Pericardium fibroblast (primary cell): ENCODE data around the gene ARHGEF7.

DNA sequence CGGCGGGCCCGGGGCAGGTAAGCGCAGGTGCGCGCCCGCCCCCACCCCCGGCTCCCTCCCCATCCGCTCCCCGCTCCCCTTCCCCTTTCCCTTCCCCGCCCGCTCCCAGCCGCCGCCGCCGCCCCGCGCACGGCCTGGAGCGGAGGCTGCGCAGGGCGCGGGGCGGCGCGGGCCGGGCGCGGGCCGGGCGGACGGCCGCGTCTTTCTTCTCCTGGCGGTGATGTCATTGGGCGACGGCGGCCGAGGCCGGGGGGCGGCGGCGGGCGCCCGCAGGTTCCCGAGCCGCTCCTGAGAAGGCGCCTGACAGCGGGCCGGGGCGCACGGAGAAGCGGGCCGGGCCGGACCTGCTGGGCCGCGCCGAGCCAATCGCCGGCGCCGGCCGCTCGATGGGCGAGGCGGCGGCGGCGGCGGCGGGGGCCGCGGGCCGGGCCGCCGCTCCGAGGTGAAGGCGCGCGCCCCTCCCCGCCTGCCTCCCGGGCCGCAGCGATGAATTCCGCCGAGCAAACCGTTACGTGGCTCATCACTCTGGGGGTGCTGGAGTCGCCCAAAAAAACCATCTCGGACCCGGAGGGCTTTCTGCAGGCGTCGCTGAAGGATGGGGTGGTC lies at the start of gene ARHGEF7:
Gene ARHGEF7, plus strand, starts transcription at position 270 of the 606 bp plus-strand sequence.
- RAMPAGE, long total RNA = no peak

DNA sequence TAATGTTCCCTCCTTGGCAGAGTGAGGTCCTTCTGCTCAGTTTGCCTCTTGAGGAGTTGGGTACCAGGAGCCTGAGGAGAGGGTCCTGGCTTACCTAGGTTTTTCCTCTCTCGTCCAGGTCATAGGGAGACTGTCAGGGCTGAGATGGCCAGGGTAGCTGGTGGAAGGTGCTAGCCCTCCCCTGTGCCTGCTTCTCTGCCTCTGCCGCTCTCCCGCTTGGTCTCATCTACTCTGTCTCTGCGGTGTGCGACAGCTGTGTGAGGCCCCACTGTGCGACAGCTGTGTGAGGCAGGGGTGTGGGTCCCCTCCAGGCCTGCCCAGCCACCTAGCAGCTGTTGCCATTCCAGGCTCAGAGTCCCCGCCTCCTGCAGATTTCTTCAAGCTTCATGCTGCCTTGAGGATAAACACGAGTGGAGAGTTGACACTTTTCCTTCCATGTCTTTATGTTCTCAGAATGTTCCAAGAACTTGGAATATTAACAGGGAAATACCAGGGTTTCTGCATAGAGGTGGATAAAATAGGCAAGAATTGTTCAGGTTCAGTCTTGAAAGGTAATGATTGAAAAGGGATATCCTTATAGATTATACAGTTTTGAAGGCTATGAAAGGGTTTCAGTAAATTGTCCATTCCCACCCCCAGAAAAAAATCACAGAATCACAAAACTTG lies 53.1 kb downstream of the ARHGEF7 start:
- RAMPAGE, long total RNA = no peak

DNA sequence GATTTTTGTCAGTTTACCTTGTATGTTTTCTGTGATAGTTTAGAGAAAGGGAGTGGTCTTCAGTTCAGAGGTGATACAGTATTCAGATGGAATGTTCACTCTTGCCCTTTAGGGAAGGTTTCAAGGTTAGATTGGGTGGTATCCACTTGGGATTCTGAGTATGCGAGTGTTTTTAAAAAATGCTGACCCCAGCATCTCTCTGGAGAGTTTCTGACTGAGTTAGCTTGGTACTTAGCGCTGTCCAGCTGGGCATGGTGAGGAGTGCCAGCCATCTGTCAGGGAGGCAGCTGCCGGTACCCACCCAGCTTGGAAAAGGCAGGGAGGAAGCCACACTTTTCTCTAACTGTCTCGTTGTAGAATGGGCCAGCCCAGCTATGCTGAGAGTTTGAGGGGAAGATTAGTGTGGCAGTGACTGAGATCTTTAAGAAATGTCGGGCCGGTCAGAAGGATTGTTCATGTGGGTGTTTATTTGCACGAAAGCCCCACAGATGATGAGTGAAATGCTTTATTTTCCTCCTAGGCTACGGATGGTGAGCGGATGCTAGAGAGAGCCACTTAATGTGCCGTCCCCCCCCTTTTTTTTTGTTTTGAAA lies 63.4 kb downstream of the ARHGEF7 start:
- RAMPAGE, long total RNA = no peak

GRCh38 chr13:111209543-111209977 lies 94.5 kb downstream of the ARHGEF7 start:
- RAMPAGE, long total RNA = no peak

DNA sequence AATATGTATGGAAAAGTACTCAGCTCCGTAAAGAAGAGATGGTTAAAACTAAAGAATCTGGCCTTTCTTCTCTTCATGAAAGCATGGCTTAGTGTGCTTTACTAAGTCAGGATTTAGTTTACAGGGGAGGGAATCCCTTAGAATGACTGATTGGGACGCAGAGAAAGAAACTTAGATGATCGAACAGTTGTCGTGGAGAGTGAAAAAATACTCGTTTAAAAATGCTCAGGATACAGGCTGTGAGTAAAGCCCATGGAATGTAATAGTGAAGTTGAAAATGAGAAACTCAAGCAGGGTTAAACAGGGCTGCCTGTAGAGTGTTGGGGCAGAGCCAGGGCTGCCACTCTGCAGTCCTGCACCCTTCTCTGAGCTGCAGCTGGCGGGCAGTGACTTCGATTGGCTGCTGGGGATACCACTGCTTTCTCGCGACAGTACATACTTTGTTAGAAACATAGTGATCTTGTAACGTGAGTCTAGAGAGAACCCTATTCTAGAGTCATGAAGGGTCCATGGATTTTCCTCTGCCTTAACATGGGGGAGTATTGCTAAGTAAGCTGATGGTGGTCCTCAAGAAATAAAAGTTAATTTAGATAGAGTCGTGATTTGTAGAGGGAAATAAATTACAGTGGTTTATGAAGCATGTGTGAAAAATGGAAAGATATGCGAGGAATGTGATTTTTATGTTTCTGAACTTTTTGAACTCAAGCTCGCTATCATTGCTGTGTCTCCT lies 95.4 kb downstream of the ARHGEF7 start:
- RAMPAGE, long total RNA = no peak

- RAMPAGE, long total RNA = no peak
These were observed 232.6 kb downstream of the TEX29 start for GRCh38 chr13:111553089-111553325.

GRCh38 chr13:111846020-111846433 lies 220.9 kb upstream of the SOX1 start:
- RAMPAGE, long total RNA = no peak

GRCh38 chr13:112236458-112237296 lies 139.5 kb upstream of the SPACA7 start:
- RAMPAGE, long total RNA = no peak

DNA sequence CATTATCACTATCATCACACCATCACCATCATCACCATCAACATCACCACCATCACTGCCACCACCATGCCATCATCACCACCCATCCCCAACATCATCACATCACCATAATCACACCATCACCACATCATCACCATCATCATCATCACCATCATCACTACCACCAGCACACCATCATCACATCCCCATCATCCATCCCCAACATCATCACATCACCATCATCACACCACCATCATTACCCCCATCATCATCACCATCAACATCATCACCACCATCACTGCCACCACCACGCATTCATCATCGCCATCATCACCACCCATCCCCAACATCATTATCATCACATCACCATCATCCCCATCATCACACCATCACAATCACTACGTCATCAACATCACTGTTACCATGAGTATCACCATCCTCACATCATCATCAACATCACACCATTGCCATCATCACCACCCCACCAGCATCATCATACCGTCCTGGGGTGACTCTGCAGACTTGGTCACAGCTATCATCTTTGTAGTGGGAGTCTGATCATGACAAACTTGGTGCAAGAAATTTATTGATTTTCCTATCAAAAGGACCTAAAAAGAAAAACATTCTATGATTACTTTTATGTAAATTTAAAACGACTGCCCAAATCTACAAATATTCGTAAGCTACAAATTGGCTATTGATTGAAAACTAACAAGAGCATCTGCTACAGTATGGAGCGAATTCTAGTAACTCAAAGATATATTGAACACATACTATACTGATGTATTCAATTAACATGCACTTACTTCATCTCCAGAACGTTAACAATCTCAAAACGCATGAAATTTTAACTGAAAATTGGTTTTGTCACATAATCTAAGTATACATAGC lies 61.3 kb downstream of the TUBGCP3 start:
- RAMPAGE, long total RNA = no peak

- RAMPAGE, long total RNA = no peak
These were observed 1.4 kb upstream of the ATP11A start for GRCh38 chr13:112688383-112688954.

DNA sequence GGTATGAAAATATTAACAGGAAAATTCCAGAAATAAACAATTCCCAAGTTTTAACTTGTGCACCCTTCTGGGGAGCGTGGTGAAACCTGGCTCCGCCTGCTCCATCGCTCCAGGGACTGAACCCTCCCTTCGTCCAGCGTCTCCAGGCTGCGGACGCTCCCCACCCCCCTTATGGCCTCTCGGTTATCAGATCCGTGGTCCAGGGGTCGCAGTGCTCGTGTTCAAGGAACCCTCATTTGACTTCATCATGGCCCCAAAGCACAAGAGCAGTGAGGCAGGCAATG lies 71.1 kb downstream of the ATP11A start:
- RAMPAGE, long total RNA = no peak

DNA sequence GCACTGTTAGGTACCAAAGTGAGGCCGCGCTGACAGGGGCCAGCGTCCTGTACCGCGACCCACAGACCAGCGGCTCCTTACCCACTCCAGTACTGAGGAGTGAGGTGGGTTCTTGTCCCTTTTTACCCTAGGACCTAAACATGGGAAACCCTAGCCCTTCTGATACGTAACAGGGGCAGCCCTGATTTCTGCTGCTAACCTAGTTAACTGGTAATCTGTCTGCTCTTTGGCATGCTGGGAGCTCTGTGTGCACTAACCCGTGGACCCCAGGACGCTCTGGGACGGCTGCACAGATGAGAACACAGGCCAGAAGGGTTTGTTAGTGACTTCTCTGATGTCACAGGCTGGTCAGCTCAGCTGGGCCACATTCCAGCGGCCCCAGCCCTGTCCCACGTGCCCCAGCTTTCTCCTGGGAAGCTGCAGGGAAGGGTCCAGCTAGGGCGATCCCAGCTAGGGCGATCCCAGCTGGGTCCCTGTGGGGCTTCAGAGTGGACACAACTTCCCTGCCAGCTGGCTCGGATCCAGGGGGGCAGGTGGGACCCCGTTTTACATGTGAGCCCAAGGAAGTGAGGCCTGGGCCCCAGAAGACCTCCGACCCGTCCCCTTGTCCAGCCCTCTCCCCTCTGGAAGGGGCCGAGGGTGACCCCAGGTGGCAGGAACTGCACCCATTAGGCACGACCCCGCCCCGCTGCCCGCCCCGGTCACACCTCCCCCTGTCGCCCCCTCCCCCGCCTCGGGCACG lies 75.5 kb upstream of the MCF2L start:
- RAMPAGE, long total RNA = no peak

- RAMPAGE, long total RNA = no peak
These were observed 4.2 kb upstream of the MCF2L start for GRCh38 chr13:112964714-112965399.

GRCh38 chr13:112978647-112979572 lies 9.9 kb downstream of the MCF2L start:
- RAMPAGE, long total RNA = no peak

DNA sequence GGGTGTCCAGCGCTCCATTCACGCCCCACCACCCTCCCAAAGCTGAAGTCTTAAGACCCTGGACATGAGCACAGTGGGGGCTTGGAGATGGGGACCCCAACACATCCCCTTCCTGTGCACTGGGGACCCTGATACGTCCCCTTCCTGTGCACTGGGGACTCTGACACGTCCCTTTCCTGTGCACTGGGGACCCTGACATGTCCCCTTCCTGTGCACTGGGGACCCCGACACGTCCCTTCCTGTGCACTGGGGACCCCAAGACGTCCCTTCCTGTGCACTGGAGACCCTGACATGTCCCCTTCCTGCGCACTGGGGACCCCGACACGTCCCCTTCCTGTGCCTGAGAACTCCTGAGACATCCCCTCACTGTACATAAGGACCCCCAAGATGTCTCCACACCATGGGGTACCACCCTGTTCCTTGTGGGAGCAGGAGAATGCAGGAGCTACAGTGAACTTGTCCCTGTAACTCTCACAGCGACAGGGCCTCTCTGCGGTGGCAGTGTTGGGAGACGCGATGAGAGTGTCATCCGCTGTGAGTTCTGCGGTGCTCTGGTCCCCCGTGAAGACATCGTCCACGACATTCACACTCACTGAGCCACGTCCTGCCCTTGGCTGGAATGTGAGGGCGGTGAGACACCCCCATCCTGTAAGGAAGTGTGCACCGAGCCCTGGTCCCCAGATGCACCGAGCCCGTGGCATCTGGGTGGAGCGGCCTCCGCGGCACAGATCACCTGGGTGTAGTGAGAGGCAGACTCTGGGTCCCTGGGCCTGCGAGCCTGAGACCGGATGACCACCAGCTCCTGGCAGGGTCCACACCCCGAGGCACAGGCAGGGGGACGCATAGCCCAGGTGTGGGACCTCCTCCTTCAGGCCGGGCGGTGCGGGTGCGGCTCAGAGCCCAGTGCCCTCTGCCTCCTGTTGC lies 12.1 kb downstream of the MCF2L start:
- RAMPAGE, long total RNA = no peak

- RAMPAGE, long total RNA = no peak
These were observed 16.1 kb downstream of the MCF2L start for GRCh38 chr13:112984934-112985601.

GRCh38 chr13:113041044-113041930 lies 64.3 kb upstream of the F7 start:
- RAMPAGE, long total RNA = no peak

DNA sequence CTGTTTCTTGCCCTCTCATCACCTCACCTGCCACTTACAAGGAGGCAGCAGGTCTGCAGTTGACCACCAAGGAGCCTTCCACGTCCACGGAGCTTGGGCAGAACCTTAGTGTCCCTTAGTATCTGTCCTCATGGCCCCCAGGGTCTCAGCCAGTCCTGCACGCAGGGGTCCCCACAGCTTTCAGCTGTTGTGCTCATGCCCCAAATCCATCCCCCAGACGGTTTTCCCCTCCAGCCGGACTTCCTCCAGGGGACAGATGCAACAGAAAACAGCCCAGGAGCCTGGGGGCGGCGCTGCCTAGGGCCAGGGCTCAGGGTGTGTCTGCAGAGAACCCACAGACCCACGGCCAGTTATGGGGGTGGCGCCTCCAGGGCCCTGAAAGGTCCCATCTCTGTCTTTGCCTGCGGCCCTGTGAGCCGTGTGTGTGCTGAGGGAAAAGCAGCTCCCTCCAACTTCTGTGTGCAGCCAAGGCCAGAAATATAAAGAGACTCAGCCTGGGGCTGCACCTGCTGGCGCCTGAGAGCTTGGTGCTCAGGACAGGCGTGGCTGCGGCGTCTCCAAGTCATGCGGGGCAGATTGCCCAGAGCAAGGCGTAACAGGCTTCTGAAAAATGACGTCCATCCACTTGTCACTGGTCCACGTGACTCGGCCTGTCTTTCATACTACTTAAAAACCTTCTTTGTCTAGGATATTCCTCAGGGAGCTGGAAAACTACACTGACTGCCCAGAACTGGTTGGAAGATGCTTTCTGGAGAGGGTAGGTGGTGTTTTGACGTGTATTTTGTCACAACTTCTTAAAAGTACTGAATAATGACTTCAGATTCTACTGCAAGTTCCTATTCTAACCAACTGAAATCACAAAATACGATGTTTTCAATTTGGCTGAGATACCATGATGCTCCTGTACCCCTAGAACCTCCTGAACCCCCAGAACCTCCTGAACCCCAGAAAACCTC lies 22.0 kb upstream of the F7 start:
- RAMPAGE, long total RNA = no peak

DNA sequence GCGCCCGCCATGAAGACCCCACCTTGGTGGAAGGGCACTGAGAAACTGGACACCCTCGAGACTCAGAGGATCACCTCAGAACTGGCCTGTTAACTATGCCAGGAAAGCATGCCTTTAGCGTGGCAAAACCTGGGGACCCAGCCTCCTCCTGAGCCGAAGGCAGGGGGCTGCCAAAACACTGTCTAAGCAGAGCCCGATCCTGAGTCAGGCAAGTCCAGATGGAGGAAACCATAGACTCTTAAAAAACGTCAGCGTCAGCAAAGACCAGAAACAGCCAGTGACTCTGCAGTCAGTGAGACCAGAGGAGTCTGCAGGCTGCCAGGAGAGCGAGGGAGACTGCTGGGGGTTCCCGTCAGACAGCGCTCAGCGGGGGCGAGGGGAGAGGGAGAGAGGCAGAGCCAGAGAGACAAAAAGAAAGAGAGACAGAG lies 6.2 kb upstream of the PROZ start:
- RAMPAGE, long total RNA = no peak

DNA sequence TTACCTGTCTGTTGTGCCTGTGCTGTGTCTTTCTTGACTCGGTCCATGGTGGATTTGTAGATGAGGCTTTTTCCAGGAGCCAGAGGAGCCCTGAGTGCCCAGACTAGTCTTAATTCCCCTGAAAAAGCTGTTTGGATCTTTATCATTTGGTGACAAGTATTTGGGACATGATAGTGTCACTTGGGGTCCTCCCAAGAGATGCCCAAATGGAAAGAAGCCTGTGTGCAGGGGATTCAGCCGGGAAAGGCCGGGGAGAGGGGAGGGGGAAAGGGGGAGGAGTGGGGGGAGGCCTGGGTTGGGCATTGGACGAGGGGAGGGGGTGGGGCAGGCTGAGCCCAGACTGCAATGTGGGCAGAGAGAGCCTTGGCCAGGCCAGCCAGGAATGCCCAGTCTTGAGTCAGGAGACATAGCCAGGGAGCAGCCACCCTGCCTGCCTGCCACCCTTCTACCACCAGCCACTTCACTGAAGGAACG lies 333 bp downstream of the PROZ start:
- RAMPAGE, long total RNA = no peak